ENCODE measurements around a stretch of chr20.

DNA sequence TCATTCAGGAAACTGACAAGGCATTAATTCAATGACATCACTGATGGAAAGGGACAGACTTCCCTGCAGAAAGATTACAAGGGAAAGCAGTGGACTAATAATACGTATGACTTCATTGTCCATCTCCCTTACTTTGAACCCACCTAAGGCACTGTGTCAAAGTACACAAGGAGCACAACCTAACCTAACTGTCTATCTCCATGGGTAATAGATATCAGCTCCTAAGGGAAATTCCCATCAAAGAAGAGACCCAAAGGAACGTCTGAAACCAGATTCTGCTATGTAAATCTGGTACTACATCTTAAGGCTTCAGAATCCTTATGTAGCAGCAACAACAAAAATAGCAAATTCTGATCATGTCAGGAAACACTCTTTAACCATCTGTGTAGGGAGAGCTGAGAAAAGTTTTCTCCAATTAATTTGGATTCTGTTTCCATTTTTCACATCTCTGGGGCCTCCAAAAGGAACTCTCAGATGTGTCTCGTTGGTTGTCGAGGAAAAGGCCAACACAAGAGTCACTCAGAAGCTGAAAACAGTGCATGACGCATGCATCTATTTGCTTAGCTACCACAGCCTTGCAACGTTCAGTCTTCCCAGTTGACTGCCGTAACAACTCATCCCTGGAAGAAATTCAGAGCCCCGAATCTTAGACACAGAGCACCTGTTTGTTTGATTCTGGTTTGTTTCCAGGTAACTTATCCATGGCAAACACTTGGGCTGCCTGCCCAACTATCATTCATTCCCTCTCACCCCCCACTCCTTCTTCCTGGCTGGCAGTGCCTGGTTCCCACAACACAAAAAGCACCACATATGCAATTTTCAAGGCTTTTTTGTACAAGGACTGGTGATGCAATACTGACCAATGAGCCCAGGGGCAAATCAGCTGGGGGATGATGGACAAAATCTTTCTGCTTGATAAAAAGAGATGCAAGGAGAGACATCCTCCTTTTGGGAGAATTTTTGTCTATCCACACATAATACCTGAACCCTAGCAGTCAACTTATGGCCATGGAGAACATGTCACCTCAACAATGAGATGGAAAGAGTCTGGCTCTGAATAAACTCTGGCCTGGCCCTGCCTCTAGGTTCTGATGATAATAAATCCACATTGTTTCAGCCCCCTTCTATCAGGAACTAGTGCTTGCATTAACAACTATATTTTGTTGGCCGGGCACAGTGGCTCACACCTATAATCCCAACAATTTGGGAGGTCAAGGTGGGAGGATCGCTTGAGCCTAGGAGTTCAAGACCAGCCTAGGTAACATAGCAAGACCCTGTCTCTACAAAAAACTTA lies 60.5 kb downstream of the ZMYND8 start:
- RRBS = no CpG with 5 or more reads among the region's 10 CpGs

GRCh38 chr20:47357006-47357272 lies 440 bp upstream of the ZMYND8 start:
- RRBS = 11% methylated on average over 2 of the region's 4 CpGs

DNA sequence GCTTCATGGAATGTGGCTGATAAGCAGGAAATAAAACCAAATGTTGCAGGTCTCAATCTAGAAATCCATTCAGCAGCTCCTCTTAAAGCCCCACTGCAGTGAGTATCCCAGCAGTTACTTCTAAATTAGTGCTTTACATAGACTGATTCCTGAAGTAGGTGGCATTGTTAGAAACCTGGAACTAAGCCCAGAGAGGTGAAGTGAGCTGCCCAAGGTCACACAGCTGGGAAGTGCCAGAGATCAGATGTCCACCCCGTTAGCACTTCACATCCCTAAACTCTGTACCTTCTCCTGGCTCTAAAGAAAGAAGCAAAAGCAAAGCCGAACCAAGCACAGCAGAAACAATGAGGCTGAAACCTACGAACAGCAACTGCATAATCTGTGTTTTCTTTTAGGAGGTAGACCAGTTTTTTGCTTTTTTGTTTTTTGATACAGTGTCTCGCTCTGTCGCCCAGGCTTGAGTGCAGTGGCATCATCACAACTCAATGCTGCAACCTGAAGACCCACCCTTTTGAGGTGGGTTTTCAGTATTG lies 3.0 kb upstream of the ZMYND8 start:
- RRBS = no CpG with 5 or more reads among the region's 5 CpGs

DNA sequence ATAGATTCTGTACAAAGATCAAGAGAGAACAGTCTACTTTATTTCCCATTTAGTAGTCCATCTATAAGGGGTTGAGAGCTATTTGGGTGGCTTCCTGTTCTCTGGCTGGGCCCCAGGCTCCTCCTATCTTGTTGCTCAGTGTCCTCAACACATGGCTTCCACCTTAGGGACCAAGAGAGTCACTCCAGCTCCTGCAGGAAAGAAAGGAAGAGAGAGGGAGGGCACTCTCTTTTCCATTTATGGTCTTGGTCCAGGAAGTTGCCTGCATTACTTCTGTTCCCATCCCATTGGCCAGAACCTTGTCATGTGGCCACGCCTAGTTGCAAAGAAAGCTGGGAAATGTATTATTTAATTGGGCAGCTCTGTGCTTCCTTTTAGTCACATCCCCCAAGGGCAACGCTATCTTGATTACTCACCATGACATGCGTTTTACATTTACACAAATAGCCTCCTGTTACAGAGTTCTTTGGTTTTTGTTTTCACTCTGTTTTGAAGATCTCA lies 35.5 kb upstream of the ZMYND8 start:
- RRBS = no CpG with 5 or more reads among the region's 3 CpGs

GRCh38 chr20:47464519-47464996 lies 37.1 kb upstream of the NCOA3 start:
- RRBS = no CpG with 5 or more reads among the region's 6 CpGs

DNA sequence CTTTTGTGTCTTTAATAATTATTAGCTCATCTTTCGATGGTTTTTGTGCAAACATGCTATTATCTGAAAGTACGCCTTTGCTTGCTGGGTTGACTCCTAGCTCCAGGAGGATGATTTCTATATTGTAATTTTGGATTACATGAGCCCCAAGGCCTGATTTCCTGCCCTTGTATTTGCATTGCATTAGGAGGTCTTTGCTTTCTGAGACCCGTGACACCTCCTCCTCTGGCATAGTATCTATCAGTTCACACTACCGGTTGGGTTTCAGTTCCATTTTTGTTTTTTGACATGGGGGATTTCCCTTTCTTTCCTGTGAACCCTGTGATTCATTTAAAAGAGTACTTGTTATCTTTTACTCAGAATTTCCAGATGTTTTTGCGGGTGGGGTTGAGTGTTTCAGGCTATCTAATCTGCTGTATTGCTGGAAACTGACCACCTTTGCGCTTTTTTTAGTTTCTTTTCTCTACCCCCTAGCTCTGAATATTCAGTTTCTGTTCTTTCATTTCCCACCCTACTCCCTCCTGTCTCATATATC lies 14.6 kb upstream of the NCOA3 start:
- RRBS = no CpG with 5 or more reads among the region's 6 CpGs

- RRBS = no CpG with 5 or more reads among the region's 18 CpGs
Observed at GRCh38 chr20:47773943-47774842, 11.1 kb downstream of the SULF2 start.

- RRBS = no CpG with 5 or more reads among the region's 15 CpGs
Observed at GRCh38 chr20:47791756-47792731, 6.8 kb upstream of the SULF2 start.

GRCh38 chr20:47912117-47912477 lies 126.8 kb upstream of the SULF2 start:
- RRBS = no CpG with 5 or more reads among the region's 5 CpGs

DNA sequence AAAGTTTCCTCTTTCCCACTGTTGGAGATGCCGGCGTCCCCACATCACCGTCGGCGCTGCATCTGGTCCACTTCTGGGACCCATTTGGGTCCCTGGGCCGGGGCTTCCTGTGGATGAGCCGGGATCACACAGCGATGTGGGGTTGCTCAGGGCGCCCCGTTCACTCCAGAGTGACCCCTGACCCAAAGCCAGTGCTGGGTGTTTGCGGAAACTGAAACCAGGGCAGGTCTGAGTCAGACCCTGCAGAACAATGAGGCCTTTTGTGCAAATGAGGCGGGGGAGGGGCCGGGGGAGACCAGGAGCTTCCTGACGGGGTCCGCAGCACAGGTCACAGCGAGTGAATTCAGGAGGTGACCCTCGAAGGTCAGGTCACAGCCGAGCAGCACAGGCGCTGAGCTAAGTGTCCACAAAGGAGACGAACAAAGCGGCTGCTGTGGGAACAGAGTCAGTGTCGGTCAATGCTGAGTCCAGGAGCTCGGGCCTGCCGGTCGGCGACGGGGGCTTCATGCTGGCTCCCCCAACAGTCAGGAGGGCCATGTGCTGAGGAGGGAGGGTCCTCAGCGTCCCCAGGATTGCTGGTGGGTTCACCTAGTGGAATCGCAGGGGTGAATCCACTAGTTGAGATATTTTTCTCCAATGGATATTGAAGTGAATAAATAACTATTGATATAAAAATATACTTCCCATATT lies 188.2 kb upstream of the SULF2 start:
- RRBS = no CpG with 5 or more reads among the region's 29 CpGs

DNA sequence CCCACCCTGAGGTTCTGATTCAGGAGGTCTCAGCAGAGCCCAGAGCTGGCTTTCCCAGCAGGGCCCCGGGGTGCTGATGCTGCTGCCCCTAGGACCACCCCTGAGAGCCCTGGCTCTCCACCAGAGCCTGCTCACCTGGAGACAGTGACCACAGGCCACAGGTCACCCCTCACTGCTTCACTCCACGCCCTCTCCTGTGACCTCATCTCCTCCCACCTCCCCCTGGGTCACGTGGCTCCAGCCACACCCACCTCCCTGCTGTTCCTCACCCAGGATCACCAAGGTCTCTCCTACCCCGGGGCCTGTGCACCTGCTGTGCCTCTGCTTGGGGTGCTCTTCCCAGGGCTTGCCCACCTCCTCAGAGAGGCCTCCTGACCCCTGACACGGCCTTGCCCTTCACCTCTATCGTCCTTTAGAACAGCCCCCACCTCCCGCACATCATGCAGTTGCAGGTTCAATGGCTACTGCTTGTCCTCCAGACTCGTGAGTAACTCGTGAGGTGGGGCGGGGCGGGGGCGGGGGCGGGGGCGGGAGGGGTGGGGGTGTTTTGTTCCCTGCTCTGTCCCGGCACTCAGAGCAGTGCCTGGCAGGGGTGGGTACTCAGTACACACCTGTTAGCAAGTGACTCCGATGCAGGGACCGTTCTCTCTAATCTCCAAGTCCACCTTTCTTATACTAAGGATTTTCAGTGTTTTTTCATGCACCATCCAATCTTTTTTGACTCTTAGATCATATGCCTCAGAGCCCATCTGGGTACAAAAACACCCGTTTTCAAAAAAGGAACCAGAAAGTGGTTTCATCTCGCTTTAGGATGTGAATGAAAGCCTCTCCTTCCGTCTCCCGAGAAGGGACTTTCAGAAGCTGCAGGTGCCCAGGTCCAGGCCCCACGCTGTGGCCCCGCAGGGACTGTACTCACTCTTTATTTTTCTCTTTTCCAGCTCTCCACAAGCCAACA lies 467.9 kb downstream of the PREX1 start:
- RRBS = no CpG with 5 or more reads among the region's 23 CpGs

DNA sequence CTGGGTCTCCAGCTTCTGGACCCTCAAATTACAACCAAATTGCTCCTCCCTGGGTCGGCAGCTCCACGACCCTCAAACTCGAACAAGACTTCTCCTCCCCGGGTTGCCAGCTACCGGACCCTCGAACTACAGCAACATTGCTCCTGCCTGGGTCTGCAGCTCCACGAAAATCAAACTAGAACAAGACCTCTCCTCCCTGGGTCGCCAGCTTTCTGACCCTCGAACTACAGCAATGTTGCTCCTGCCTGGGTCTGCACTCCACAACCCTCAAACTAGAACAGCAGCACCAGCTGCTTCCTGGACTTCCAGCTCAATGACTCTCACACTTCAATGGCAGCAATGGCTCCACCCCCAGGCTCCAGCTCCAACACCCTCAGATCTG lies 311.6 kb downstream of the PREX1 start:
- RRBS = no CpG with 5 or more reads among the region's 9 CpGs

GRCh38 chr20:48647415-48648195 lies 180.2 kb downstream of the PREX1 start:
- RRBS = no CpG with 5 or more reads among the region's 8 CpGs

DNA sequence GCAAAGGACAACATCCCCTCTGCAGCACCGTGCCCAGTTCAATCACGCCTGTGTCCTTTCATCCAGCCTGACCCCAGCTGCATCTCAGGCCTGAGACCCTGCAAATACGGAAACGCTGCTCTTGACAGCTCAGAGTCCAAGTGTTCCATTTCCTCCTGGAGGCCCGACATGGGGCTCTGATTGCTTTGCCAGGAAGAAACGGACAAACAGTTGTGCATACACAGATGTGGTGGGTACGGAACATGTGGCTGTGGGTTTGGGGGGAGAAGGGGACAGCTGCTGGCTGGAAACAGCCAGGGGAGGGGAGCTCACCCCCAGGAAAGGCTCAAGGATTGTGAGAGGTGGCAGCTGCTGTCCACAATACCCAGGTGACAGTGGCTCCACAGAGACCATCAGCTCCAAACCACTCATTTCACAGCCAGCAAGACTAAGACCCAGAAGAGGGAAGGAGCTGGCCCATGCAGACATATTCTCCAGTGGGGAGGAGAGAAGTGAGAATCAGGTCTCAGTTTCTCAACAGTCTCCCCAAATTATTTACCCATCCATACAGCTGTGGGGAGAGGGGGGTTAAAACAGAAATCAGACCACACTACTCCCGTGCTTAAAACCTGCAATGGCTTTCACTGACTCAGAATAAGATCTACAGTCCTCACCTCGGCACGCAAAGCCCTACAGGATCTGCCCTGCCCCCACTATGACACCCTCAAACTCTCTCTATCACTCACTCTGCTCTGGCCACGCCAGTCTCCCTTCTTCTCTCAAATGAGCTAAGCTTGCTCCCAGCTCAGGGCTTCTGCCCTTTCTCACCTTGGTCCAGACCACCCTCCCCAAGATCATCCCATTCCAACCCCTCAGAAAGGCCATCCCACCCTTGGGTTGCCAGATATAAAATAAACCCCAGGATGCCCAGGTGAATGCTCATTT lies 89.1 kb downstream of the PREX1 start:
- RRBS = no CpG with 5 or more reads among the region's 11 CpGs

DNA sequence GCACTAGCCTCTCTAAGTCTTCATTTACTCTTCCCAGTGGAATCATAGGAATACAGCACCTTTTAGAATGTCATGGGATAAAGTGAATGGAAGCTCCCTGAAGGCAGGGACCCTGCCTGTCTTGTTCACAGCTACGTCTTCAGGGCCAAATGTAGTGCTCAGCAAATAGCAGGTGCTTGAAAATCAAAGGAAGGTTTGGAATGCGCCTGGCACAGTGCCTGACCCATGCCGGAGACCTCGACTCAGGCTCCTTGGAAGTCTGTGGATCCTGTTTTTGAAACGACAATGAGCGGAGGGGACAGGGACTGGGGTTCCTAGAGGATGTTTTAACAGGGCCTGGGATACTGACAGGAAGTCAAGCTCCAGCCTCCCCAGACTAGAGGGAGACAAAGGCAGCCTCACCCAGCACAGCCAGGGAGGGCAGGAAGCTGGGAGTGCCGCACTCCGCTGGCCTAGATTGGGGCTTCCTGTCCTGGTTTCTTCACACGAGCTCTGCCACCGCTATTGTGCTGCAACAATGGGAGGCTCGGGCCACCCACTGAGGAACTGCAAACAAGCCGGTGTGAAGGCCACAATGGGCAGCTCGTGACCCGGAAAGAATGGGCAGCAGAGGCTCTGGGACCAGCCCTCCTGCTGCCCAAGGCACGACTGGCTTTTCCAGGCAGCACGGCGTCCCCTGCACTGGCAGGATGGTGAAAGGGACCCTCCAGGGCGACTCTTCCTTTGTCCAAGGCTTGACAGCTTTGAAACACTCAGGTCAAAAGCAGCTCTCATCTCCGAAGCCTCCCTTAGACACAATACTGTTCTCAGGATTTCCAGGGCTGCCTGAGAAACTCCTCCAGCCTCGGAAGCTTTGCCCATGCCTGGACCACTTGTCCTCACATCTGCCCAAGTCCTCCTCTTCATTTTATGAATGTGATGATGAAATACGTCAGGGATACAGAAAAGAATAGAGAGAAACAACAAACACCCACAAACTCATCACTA lies 76.6 kb downstream of the PREX1 start:
- RRBS = no CpG with 5 or more reads among the region's 21 CpGs

DNA sequence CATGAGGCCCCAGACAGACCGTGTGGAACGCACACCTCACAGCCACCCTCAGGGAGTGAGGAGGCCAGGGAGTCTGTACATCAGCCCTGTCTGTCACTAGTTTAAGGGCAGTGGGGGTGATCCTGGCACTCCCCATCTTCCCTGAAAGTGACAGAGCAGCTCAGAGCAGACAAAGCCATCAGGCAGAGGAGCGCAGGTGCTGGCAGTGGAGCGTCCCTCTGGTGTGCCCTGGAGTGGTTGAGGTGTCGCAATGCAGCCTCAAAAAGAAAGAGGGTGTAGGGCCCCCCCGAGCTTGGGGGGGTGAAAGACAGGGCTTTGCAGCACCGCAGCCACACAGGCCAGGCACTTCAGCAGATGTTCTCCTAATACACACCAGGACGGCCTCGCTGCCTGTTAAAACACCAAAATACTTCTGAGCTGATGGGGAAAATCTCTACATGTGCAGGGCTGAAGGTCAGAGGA lies 69.6 kb downstream of the PREX1 start:
- RRBS = no CpG with 5 or more reads among the region's 9 CpGs

GRCh38 chr20:48897356-48897688 lies 24.2 kb upstream of the ARFGEF2 start:
- RRBS = no CpG with 5 or more reads among the region's 1 CpG

DNA sequence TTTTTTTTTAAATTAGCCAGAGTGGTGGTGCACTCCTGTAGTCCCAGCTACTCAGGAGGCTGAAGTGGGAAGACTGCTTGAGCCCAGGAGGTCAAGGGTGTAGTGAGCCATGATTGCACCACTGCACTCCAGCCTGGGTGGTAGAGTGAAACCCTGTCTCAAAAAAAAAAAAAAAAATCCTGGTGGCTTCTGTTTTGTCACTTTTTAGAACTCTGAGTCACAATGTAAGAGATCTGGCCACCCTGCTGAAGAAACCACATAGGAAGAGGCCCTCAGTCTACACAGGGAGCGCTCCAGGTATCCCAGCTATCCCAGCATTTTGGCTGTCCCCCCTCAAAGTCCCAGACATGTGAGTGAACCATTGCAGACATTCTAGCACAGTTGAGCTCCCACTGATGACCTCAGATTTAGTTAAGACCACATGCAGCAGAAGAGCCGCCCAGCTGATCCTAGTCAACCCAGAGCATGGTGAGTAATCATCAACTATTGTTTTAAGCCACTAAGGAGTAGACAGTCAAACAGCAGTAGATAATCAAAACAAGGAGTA lies 12.8 kb upstream of the ARFGEF2 start:
- RRBS = no CpG with 5 or more reads among the region's 2 CpGs

DNA sequence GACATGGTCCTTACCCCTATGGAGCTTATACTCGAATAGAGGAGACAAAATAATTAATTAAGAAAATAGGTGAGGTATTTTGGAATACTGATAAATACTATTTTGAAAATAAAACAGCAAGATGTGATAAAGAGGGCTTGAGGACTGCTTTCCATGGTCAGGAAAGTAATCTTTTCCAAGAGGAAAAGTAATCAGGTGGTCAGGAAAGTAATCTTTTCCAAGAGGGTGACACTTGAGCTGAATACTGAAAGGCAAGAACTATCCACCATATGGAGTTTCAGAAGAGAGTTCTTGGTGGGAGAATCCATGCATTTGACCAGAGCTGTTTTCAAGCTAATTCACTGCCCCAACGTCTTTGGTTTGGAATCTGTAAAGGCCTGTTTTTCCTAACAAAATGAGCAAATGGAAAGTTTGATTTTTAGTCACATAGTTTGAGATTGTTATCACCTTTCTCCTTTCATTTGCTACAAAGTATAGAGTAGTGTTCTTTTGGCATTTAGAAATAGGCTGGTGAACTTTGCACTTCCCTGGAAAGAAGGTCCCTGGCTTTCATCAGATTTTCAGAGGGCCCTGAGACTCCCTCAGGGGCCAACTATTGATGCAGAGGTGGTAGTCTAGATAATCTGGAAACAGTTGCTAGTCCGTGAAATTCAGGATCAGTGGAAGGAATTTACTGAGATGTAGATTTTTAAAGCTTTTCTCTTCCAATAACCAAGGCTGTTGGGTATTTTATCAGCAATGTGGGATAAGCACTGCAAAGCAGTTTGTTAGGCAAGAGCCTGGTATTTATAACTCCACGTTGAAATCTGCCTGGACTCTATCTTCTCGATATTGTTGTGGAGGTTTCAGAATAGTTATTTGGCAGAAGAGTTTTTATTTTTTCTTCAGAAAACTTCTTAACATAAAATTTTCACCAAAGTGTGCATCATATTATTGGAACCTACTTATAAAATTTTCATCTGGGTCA lies 1.6 kb downstream of the ARFGEF2 start:
- RRBS = no CpG with 5 or more reads among the region's 5 CpGs

- RRBS = no CpG with 5 or more reads among the region's 7 CpGs
Observed at GRCh38 chr20:48953513-48953962, 32.0 kb downstream of the ARFGEF2 start.